Lower leg skin (tissue), 2 donors: ENCODE measurements around a stretch of chr22.

DNA sequence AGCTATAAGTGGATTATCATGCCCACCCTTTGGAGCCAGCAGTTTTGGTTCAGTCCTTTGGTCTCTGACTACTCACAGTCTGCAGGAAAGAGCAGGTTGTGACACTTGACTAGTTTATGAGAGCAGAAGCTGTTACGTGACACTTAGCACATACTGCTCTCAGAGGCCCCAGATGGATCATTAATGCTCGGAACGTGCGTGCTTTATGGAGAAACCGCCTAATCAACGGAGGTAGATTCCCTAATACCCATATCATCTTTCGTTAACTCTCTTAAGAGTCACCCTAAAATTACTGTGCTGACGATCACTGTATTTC is 66.3 kb upstream of the PRODH start:
- PRO-cap: no peak
- RAMPAGE, long total RNA, 2 experiments: no peak in any of the 2 experiments

DNA sequence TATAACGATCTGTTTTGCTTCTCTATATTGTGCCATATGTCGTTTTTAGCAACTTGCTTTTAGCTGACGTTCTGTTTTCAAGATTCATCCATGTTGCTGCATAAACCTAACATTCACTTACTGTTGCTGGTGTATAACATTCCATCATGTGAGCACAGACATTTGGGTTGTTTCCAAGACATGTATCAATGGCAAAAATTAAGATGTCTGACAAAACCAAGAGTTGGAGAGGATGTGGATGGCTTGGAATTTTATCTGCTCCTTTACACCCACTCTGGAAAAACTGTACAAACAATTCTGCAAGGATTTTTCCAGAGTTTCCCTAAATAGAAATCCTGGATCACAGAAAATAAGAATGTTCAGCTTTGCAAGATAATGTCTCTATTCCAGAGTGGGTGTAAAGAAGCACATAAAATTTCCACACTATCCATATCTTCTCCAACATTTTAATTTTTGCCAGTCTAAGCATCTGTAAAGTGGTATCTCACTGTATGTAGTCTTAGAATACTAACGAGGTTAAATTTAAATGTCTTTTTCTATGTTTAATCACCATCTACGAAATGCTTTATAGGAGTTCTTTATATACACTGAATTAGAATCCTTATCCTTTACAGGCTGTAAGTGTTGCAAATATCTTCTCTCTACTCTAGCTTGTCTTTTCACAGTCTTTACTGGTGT is 40.7 kb downstream of the DGCR2 start:
- PRO-cap: no peak
- RAMPAGE, long total RNA, 2 experiments: start-site peak on the minus strand in 1 of 2 experiments, centred at position 348 of the sequence, 5 reads per replicate

DNA sequence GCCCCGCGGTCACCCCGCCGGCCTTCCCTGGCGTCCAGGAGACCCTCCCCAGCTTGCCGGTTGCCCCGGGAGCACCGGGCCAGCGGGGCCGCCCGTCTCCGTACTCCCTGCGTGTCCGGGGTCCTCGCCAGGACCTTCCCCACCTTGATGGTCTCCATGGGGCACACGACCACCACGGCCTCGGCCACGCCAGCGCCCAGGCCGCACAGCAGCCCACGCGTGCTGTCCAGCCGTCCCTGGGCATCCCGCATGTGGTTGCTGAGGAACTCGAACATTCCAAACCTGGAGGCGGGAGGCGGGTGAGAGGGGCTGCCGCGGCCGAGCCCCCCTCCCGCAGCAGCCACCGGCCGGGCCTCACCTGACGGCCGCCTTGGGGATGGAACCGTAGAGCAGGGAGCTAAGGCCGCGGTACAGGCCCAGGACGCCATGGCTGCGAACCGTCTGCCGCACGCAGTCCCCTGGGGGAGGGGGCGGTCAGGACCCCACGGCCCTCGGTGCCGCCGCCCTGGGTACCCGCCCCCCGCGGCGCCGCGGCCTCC is 883 bp downstream of the SLC25A1 start:
- PRO-cap: no peak
- RAMPAGE, long total RNA, 2 experiments: no peak in any of the 2 experiments

DNA sequence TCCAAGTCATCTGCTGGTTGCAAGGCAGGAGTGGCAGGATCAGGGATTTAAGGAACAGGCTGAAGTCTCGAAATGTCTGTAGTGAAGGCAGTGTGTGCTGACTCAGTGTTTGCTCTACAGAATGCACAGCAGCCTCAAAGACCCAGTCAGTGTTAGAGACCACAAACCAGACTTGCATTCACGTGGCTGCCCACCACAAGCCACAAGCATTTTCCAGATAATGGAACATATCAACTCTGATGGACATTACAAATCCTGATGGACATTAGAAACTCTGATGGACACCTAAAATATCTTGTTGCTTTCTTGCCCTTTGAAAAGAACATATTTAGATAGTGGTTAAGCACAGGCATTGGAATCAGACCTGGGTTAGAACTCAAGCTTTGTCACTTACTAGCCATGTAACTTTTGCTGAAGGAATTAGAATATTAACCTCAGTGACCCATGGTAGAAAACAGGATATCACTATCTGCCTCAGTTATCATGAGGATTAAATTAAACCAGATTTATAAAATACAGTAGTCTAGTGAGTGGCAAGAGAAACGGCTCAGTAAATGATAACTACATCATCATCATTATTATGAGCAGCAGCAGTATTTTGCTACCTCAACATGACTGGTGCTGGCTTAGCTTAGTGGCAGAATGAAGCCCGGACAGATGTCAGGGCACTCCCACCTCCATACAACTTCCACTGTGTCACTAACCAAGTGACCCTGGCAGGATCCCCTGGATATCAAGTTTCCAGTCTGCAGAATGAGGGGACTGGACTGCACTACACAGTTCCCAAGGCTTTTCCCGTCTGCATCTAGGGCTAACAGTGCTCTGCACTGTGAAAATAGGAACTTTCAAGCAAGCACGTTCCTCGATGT is 1.4 kb downstream of the CLTCL1 start:
- PRO-cap: no peak
- RAMPAGE, long total RNA, 2 experiments: no peak in any of the 2 experiments

- PRO-cap: no peak
- RAMPAGE, long total RNA, 2 experiments: no peak in any of the 2 experiments
Observed at GRCh38 chr22:19397709-19398493, 33.6 kb downstream of the HIRA start.

DNA sequence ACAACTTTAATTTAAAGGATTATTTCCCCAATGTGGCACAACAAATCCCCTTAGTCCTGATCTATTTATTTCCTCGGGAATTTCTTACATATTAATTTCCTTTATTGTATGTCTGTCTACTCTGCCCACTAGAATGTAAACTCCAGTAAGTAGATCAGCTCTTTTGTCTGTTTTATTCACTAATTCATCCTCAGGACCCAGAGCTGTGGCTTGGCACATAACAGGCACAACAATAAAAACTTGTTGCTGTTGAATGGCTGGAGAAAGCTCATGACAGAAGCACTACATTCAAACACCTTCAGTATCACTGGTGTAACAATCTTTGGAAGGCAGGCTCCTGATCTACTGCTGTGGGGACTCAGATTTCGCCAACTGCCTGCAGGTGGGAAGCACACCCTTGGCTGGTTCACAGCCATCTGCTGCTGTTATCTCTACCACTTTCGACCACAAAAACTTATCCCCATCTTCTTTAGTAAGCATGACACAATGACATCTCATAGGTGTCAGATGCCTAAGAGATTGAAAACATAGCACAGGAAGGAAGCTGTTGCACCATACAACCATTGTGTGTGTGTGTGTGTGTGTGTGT is 12.0 kb downstream of the HIRA start:
- PRO-cap: no peak
- RAMPAGE, long total RNA, 2 experiments: no peak in any of the 2 experiments

GRCh38 chr22:19514751-19515508 is 9.3 kb downstream of the CLDN5 start:
- PRO-cap: no peak
- RAMPAGE, long total RNA, 2 experiments: no peak in any of the 2 experiments

GRCh38 chr22:19543807-19544025 is 19.5 kb upstream of the CLDN5 start:
- PRO-cap: no peak
- RAMPAGE, long total RNA, 2 experiments: no peak in any of the 2 experiments

- PRO-cap: no peak
- RAMPAGE, long total RNA, 2 experiments: no peak in any of the 2 experiments
Observed at GRCh38 chr22:19567040-19567577, 42.9 kb upstream of the CLDN5 start.

DNA sequence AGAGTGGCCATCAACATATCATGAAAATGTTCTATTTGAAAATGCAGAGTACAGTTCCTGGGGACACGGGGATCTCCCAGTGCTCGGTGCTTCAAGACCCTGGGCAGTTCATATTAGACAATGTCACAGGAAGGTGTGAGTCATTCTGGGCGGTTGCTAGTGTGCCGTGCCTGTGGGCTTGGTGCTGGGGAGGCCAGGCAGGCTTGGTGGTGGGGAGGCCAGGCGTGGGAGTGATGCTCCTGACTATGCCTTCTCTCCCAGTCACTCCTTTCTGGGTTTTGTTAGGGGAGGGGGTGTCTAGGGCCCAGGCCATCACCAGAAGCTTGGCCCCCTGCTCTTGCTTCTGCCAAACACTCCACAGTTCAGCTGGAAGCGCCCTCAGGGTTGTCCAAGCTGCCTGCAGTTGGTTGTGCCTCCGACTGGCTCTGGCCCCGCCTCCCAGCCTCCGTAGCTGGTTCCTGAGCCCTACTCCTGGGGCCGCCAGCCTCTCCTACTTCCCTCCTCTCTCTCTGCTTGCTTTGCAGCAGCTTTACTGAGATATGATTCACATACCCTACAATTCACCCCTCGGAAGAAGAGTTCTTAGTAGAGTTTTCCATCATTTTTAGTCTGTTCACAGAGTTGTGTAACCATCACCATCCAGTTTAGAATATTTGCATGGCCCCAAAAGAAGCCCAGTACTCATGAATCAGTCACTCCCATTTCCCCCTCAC is 52.8 kb upstream of the CLDN5 start:
- PRO-cap: no peak
- RAMPAGE, long total RNA, 2 experiments: no peak in any of the 2 experiments

DNA sequence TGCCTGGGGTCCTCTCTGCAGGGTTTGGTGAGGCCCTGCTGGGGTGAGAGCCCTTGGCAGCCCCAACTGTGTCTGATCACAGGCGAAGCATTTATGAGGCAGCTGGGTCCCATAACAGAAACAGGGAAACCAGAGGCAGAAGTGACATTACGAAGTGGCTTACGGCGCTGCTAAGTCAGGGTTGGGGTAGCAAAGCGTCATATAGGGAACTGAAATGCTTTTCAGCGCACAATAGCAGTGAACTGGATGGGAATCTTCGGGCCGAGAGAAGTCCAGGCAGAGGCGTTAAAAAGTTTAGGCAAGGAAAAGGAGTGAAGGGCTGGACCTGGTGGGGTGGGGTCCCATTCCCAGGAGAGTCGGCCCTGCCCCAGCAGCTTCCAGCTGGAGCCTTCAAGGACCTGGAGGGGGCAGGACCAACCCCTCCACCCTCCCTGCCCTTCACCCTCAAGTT is 92.1 kb upstream of the SEPTIN5 start:
- PRO-cap: no peak
- RAMPAGE, long total RNA, 2 experiments: no peak in any of the 2 experiments

DNA sequence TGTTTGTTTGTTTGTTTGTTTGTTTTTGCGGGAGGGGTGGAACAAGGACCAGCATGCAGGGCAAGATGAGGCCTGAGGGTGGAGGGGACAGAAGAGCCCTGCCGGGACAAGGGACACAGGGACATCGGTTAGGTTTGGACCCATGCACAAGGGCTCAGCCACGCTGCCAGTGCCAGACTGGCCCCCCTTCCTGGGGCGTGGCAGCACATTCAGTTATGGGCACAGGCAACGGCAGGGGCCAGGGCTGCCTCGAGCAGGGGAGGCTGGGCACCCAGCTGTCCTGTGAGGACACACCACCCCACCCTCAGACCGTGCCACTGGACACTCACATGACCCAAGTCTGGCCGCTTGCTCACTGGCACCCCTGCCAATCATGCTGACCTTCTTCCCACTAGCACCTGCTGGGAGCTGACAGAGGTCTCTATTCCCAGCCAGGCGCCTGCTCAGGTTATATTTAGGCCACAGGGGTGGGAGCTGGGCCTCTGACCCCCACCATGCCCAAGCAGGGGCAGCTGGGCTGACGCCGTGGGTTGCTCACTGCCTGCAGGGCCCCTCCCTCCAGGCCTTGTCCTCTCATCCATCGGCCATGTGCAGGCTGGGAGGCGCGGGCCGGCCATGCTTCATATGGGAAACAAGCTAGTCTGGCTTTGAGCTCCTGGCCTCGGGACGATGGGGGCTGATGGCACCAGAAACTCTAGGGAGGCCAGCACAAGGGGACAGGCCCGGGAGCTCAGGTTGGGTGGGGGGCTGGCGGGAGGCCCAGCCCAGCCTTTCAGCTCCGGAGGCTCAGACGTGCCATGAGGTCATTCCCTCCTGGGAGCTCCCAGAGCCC is 15.3 kb upstream of the TBX1 start:
- PRO-cap: no peak
- RAMPAGE, long total RNA, 2 experiments: no peak in any of the 2 experiments

- PRO-cap: no peak
- RAMPAGE, long total RNA, 2 experiments: no peak in any of the 2 experiments
Observed at GRCh38 chr22:19749861-19750338, 10.7 kb upstream of the TBX1 start.

DNA sequence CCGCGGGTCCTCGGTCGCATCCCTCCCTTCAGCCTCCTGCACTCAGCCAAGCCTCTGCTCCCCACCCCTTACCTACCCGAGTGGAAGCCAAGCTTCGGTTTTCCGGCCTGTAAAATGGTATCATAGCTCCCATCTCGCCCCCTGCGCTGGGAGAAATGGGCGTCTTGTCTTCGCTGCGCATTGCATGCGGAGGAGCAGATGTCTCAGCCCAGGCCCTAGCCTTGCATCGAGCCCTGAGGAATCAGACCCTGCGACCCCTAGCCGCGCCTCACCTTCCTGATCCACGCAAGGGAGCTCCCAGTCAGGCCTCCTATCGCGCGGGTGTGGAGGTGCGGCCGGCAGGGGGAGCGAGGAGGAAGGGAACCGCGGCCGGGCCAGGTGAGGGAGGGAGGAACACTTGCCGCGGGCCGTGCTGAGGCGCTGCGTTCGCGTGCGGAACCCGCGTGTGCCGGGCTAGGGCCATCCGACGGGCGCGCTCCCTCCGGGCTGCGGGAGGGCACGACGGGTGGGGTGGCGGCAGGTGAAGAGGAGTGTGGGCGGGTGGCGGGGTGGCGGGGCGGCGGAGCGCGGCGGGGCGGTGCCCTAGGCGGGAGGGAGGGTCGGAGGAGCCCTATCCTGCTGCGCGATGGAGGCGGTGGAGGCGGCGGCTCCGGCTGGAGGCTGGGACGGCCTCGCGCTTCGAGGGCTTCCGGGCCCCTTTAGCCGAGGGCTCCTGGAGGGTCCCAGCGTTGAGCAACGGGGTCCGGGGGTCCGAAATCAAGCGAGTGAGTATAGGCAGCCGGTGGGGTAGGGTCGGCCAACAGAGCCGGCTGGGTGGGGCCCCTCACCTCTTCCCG is 4.0 kb upstream of the TBX1 start:
- PRO-cap: no peak
- RAMPAGE, long total RNA, 2 experiments: no peak in any of the 2 experiments

DNA sequence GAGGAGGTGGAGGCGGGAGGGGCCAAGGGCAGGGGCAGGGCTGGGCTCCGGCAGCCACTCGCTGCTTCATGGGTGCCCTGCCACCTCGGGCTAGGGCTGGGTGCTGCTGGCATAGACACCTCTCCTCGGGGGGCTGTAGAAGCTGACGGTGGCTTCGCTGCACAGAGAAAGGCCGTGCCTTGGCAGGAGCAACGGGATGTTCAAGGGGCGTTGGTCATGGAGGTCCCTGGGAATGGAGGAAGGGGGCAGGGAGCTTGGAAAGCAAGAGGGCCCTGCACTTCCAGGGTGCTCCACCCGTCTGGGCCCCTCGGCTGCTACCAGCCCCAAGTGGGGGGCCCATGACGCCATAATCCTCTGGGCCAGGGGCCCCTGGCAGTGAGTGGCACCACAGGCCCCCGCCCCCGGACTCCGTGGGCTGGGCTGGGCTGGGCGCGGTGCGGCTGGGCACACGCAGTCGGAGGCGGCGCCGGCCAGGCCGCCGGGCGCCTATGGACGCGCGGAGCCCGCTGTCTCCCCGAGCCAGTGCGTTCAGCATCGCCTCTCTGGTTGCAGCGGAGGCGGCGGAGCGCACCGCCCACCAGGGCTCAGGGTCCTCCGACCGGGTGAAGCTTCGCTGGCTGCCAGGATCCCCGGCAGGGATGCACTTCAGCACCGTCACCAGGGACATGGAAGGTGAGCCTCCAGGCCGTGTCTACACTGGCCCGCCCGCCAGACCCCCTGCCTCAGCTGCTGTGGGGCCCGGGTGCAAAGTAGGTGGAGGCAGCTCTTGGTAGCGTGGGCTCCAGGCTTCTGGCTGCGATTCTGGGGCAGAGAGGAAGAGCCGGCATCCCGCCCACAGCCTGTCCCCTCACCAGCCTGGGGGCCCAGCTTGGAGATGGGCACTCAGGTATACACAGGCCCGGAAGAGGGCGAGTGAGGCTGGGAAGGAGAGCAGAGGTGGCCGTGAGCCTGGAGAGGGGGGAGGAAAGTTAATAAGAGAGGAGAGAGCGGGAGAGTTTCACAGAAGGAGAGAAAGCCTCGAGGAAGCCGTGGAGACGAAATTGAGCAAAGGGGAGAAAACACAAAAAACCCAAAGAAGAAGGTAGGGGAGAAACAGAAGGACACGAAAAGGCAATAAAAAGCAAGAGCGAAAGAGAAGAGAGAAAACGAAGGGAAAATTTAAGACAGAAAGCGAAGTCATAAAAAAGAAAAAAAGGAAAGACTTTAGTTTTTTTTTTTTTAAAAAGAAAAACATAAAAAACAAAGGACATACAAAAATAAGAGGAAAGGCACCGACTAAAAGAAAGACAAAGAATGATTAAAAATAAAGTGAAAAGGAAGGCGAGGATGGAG is 1.1 kb upstream of the TBX1 start:
- PRO-cap: no peak
- RAMPAGE, long total RNA, 2 experiments: no peak in any of the 2 experiments

DNA sequence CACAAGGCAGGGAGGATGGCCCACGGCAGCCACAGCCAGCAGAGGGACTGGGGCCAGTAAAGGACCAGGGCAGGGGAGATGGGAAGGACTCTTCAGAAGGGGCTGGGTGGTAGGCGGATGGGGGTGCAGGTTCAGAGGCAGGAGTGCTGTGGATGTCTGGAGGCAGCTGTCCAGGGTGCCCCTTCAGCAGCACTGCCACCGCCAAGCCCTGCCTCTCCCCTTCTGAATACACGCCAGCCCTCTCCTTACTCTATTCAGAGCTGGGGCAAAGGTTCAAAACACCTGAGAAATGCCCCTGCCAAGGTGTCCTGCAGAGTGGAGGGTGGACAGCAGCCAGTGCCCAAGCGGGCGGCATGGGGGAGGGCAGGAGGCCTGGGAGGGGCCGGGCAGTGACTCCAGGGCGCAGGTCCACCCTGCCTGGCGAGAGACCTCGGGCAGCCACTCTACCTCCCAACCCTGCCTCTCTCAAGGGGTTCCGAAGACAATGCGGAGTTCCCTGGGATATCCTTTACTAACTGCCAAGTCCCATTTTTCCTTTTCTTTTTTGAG is 31.9 kb downstream of the GNB1L start:
- PRO-cap: no peak
- RAMPAGE, long total RNA, 2 experiments: no peak in any of the 2 experiments

DNA sequence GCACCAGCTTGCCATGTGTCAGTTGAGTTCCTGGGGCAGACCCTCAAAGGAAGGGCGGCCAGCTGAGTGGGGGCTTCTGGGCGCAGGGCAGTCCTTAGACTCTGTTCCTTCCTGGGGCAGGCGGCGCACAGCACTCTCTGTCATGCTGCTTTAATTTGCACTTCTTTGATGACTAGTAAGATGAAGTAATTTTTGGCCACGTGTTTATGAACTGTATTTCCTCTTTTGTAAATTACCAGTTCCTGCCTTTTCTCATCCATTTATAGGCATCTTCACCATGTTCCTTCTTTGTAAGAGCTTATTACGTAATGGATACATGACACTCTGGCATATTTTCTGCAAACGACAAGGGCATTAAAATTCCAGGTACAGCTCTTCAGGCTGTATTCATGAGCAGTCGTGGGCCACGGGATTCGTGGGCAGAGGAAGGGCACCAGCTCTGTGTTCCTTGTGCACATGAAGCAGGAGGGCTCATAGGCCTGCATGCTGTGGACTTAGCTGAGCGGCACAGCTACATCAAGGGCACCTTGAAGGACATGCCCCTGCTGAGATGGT is 32.3 kb upstream of the GNB1L start:
- PRO-cap: bidirectional peak, plus-strand start at position 400 of the sequence, minus-strand start at position 138 of the sequence
- RAMPAGE, long total RNA, 2 experiments: no peak in any of the 2 experiments

GRCh38 chr22:19918648-19919133 is 22.9 kb upstream of the COMT start:
- PRO-cap: no peak
- RAMPAGE, long total RNA, 2 experiments: no peak in any of the 2 experiments

- PRO-cap: no peak
- RAMPAGE, long total RNA, 2 experiments: no peak in any of the 2 experiments
Observed at GRCh38 chr22:19938039-19938689, 3.4 kb upstream of the COMT start.

DNA sequence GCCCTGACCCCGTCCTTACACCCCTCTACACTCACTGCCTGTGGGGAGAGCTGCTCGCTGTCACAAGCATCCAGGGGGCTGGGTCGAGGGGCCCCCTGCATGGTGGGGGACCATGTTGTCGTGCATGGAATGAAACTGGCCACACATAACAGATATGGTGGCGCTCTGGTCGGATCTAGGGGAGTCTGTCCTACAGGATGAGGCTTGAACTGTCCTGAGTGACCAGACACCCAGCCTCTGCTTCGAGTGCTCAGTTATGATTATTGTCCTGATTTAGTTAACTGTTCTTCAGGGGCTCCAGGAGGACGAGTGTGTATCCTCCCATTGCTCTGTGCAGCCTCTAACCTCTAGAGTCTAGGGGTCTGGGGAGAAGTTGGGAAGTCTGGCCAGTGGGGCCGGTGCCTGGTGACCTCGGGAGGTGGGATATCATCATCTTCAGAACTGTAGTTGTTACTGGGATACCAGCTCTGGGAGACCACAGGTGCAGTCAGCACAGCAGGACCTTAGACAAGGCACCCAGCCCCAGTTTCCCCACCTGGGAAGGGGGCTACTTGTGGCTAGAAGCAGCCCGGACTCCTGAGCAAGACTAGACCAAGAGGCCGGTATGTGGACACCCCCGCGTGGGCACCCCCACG is 481 bp upstream of the COMT start:
- PRO-cap: no peak
- RAMPAGE, long total RNA, 2 experiments: no peak in any of the 2 experiments